ENCODE data around the genes ARF6, SOS2, NIN and TRIM9.

DNA sequence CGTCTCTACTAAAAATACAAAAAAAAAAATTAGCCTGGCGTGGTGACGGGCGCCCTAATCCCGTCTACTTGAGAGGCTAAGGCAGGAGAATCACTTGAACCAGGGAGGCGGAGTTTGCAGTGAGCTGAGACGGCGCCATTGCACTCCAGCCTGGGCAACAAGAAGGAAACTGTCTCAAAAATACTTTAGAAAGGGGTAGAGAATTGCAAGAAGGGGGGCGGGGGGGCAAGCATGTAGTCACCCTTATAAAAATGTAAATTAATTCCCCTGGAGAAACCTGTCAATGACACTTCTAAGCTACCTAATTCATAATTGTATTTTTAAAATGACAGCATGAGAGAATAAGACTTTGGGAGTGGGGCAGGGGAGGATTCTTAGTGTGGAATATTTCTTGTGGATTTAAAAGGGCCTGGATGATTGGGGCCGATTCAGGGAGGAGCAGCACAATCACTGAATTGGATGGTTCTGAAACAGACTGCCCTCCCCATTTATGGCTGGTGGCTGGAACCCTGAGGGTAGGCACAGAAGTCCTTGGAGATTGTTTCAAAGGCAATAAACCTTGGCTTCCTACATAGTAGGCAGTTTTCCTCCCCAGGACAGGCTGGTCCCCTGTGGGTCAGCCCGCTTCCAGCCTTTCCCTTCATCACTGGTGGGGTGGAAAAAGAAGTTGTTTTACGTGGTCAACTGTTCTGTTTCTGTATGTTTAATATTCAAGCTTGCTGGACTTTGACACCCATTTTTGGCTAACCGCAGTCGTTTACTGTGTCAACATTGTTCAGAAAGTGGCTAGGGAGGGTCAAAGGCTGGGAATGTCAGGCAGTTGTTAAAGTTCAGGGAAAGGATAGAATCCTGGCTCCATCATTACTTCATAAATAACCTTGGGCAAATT is 2.1 kb downstream of the KLHDC2 start:
- RAMPAGE, long total RNA: no peak
- RRBS: no CpG with 5 or more reads among the region's 14 CpGs

DNA sequence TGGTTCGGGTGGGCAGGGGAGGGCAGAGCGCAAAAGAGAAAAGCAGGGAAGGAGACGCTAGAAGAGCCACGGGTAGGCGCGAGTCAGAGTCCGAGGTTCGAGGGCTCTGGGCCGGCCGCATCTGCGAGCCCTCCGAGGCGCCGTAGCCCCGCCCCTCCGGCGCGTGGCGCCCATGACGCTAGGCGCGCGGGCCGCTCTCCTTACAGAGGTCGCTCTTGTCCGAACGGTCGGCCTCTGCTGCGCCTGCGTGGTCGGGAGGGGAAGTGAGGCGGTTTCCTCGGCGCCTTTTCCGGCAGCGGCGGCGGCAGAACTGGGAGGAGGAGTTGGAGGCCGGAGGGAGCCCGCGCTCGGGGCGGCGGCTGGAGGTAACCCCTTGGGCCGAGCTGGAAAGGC is at the start of gene ARF6:
Gene ARF6, plus strand, starts transcription at position 290 of the 393 bp plus-strand sequence.
- RAMPAGE, long total RNA: no peak
- RRBS: 3% methylated on average over 13 of the region's 45 CpGs

- RAMPAGE, long total RNA: no peak
- RRBS: no CpG with 5 or more reads among the region's 11 CpGs
Measured at GRCh38 chr14:50002345-50003015, 109.6 kb downstream of the ARF6 start.

GRCh38 chr14:50023451-50024161 is 92.8 kb downstream of the VCPKMT start:
- RAMPAGE, long total RNA: no peak
- RRBS: no CpG with 5 or more reads among the region's 7 CpGs

DNA sequence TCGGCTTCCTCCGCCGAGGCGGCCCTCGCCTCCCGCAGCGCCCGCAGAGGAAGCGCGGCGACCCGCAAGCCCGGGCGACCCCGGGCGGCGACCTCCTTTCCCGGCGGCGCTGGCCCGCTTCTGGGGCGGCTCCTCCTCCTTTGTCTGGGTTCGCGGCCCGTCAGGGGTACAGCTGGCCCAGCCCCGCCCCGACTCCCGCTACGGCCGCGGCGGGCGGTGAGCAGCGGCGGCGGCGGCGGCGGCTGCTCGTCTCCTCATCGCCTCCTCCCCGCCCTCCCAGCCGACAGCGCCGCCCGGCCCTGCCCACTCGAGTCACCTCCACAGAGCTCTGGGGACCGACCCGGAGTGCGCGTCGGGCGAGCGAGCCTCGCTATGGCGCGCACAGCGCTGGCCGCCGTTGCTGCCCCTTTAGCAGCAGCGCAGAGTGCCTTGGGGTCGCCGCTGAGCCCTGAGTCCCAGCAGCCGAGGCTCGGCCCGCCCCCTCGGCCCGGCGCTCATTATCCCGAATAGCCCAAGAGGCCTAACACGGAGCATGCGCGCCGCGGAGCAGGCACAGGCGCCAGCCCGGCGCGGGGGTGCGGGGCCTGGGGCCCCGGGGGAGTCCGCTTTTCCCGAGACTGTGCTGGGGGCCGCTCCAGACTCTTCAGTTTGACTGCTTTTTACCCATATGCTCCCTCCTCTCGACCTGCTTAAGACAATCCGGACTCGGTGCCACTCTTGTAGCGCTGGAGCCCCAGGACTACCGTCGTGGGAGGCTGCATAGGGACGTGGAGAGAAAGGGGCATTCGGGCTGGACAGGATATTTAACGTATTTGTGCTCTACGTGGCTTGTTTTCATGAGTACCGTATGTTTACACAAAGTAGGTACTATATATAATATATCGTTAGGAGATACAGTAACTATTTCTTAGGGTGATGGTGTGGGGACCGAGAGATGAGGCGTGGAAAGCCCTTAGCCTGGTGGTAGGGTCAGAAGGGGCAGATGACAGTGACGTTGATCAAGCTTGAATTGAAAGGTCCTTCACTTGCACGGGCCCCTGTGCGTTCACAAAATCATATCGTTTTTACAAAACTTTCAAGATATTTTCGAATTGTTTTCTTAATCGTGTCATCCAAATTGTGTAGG is at the start of gene SOS2:
Gene SOS2, minus strand, starts transcription at position 122 of the 1,126 bp plus-strand sequence.
- RAMPAGE, long total RNA: no peak
- RRBS: 2% methylated on average over 30 of the region's 104 CpGs

GRCh38 chr14:50331503-50332086 is 19.5 kb downstream of the DMAC2L start:
- RAMPAGE, long total RNA: no peak

GRCh38 chr14:50366279-50367125 is 30.2 kb downstream of the CDKL1 start:
- RAMPAGE, long total RNA: no peak
- RRBS: no CpG with 5 or more reads among the region's 12 CpGs

- RAMPAGE, long total RNA: no peak
- RRBS: 0% methylated on average over 3 of the region's 7 CpGs
Measured at GRCh38 chr14:50667804-50667890, 459 bp downstream of the SAV1 start.

- RAMPAGE, long total RNA: no peak
- RRBS: no CpG with 5 or more reads among the region's 12 CpGs
Measured at GRCh38 chr14:50763372-50764190, 67.4 kb downstream of the NIN start.

GRCh38 chr14:50770003-50770632 is 60.8 kb downstream of the NIN start:
- RAMPAGE, long total RNA: no peak
- RRBS: 65% methylated on average over 2 of the region's 14 CpGs

GRCh38 chr14:50772901-50773373 is 58.0 kb downstream of the NIN start:
- RAMPAGE, long total RNA: no peak
- RRBS: no CpG with 5 or more reads among the region's 3 CpGs

DNA sequence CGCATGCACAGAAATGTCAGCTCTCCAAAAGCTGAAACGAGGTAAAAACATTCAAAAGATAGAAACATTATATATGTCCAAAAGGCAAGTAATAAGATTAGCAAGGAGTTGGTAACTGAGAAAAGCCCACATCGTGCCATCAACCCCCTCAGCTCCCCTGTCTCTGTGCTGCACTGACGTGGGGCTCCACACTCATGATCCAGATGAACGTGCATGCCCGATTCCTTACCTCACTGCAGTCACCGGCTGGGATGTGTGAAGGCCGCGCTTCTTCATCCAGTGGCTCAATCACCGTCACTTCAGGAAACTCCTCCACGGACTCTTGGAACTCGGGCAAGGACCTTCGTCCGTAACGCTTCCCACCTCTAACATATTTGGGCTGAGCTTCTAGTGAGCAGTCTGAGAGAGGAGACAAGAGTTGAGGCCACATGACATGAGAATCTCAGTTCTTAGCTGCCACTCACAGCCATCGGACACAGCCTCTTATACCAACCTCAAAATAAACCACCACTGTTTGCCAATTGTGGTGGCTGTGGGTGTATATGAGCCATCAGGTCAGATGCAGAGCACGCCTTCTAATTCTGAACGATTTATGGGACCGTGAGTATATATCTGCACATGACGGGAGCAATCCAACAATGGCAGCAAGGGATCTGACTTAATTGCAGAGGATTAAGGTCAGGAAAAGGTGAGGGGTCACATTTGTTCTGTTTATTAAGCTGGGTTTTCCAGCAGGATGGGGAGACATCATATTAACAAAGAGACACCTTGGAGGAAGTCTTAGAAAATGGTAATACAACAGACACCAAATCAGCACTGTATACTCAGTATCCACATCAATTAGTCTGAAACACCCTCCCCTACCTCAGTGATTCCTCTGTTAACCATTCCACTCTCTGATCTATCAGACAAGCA is 38.2 kb downstream of the NIN start:
- RAMPAGE, long total RNA: no peak
- RRBS: no CpG with 5 or more reads among the region's 20 CpGs

GRCh38 chr14:50830976-50831968 is at the start of gene NIN:
TSS of gene NIN (minus strand) at chr14:50831162.
- RAMPAGE, long total RNA: no peak
- RRBS: 4% methylated on average over 42 of the region's 97 CpGs

DNA sequence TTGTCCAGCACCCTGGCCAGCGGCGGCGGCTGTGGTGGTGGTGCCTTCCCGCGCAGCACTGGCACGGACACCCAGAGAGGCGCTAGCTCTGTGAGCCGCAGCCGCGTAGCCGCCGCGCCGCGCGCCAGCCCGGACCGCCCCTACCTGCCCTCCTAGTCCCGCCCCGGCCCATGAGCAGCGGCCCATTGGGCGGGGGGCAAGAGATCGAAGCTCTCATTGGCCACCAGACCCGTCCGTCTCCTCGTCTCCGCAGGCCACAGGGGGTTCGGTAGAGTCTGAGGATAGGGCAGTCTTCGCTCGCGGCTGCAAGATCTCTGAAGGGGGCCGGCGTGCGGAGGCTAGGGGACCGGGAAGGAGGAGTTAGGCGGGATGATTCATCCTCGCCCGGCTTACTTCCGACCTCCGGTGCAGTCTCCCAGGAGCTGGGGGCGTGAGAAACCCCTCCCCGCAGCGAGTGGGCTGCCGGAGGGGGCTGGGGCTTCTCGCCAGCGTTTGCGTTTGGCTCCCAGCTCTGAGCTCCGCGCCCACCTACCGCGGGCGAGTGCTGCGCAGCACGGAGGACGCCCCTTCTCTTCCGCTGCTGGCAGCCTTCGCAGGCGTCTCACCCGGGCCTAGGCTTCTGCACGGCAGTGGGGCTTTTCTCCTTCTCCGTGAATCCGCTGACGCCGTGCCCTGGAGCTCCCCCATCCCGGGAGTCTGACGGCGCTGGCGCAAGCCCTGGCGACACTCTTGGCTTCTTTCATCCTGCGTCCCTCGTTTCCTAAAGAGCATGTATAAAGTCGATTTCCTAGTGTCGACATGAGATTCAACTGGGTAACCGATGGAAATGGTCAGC is at the start of gene TRIM9:
Gene TRIM9, minus strand, starts transcription at position 92 of the 835 bp plus-strand sequence.
- RAMPAGE, long total RNA: no peak
- RRBS: 4% methylated on average over 14 of the region's 74 CpGs

- RAMPAGE, long total RNA: no peak
- RRBS: 10% methylated on average over 6 of the region's 16 CpGs
Measured at GRCh38 chr14:51507864-51508598, 143.7 kb upstream of the FRMD6 start.

- RAMPAGE, long total RNA: no peak
- RRBS: no CpG with 5 or more reads among the region's 8 CpGs
Measured at GRCh38 chr14:51554310-51554975, 97.3 kb upstream of the FRMD6 start.

DNA sequence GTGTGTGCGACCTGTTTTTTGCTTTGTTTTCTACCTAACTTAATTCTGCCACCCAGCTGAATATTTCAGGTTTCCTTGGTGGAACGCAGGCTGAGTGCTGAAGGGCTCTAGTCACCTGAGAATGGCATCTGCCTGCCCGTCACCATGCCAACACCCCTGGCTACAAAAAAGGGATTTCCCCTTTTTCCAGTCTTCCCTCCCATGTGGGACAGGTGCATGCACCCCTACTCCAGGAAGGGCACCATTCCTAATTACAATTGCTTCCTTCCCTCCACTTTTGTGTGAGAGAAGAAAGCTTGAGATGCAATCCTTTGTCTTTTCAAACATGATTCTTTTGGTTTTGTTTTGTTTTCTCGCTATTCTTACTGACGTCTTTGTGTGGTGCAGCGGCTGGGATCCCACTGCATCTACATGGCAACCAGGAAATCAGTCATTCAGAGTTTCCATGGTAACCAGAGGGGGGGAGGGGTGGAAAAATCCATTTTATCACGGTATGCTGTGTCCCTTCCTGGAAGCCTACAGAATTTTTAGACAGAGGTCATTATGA is 13.8 kb upstream of the GNG2 start:
- RAMPAGE, long total RNA: no peak
- RRBS: no CpG with 5 or more reads among the region's 7 CpGs

DNA sequence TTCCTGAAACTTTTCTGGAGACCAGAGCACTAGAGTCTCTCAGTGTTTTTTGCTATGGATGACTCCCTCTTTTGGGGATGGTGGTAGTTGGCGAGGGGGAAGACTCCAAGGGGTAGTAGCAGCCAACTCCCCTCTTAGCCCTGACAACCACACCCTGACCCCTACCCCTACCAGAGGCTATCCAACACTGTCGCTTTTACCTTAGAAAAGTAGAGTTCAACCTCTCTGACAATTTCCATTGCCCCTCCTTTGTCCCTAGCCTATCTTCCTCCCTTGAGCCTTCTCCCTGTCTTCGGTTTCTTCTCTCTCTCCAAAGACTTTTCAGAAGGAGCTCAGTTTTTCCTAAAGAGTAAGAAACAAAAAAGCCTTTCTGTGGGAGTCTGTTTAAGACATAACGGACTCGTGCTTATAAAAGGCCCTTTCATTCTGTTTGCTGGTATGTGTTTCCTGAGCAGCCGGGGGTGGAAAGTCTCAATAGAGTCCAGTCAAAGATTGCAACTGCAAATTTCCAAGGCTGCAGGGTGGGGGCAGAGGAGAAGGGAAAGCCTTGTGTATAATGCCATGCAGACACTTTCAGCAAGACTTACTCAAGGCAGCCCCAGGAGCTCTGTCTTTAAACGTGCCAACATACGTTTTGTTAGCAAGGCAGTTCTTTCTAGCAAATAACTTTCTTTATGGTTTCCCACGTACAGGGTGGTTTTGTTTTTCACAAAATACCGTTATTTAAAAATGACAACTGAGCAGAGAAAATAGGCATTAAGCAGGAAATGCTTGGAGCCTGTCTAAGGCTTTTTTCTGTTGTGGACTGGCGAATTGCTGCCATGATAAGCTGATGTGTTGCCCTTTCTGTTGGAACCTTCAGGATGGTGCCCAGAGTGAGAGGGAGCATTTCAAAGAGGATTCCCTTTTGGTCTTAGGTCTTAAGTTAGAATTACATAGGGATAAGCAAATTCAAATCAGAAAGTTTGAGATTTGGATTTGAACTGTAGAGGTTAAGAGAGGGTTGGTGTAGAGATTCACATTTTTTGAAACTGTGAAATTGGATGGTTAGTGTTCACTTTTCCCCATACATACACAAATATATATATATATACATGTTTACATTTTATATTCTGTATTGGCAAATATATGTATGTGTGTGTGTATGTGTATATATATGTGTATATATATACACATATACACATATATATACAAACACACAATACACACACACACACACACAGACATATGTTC is 62.4 kb downstream of the GNG2 start:
- RAMPAGE, long total RNA: no peak
- RRBS: no CpG with 5 or more reads among the region's 11 CpGs

- RAMPAGE, long total RNA: no peak
- RRBS: no CpG with 5 or more reads among the region's 3 CpGs
Measured at GRCh38 chr14:52013252-52013566, 23.9 kb downstream of the RTRAF start.

- RAMPAGE, long total RNA: no peak
- RRBS: no CpG with 5 or more reads among the region's 4 CpGs
Measured at GRCh38 chr14:52351939-52352520, 37.9 kb downstream of the PTGER2 start.

All from cardiac muscle cell (in vitro differentiated cells and primary cell).